GM12892 (cell line): Measurements from ENCODE around the genes SBK2, GALP, ZSCAN5B, ZSCAN5A and ZNF460.

GRCh38 chr19:55384506-55384840, 381 bp upstream of the TMEM238 start:
- RRBS, result 13% methylated on average over 4 of the region's 20 CpGs

GRCh38 chr19:55460273-55460675, 1.2 kb downstream of the ISOC2 start:
- RRBS, result 100% methylated on average over 1 of the region's 10 CpGs

- RRBS, result no CpG with 5 or more reads among the region's 23 CpGs
Observed at GRCh38 chr19:55461903-55462171, 395 bp upstream of the ISOC2 start.

- RRBS, result no CpG with 5 or more reads among the region's 15 CpGs
Observed at GRCh38 chr19:55536860-55537591, at the start of gene SBK2. Gene SBK2 (minus strand): TSS chr19:55537133.

- RRBS, result no CpG with 5 or more reads among the region's 8 CpGs
Observed at GRCh38 chr19:55607552-55608349, 2.3 kb downstream of the ZNF865 start.

GRCh38 chr19:55670298-55670978, 4.6 kb upstream of the EPN1 start:
- RRBS, result no CpG with 5 or more reads among the region's 21 CpGs

DNA sequence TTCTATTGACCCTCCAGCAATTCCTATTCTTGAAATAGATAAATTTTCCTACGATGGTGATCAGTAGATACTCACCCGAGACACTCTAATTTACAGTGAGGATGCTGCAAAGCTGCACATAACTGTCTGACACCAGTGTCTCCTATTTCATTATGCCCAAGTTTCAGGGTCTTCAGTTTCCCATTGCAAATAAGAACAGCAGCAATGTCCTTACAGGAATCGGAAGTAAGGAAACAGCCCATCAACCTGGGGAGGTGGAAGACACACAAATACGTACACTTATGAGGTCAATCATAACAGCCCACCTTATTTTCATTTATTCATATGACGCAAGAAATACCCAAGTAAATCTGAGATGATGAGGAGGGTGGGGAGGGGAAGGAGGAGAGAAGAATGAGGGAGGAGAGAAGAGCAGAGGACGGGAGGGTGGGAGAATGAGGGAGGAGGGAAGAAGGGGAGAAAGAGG, 25.8 kb downstream of the NLRP9 start:
- RRBS, result no CpG with 5 or more reads among the region's 6 CpGs

GRCh38 chr19:56083661-56083998, 37.5 kb downstream of the ZNF787 start:
- RRBS, result no CpG with 5 or more reads among the region's 8 CpGs

DNA sequence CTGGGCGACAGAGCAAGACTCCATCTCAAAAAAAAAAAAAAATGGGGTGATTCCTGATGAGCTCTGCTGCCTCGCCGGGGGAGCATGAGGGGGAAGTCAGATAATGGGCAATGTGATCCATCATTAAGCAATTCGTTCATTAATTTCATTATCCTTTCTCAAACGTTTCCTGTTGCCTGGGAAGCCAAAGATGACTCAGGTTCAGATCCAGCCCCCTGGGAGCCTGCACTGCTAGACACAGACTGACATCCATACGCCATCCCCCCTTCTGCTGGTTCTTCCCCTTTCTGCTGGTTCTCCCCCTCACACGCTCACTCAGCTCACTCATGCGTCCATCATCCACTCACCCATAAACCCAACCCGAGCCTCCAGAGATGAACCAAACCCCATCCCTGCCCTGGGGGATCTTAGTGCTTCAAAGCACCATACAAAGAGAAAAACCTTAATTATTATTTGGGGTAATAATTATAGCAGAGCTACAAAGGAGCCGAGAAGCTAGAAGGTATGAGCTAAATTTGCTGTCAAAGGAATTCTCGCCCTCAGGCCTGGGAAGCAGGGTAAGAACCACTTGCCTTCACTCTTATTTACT, 7.2 kb upstream of the ZNF444 start:
- RRBS, result no CpG with 5 or more reads among the region's 11 CpGs

- RRBS, result 58% methylated on average over 3 of the region's 16 CpGs
Observed at GRCh38 chr19:56170168-56170733, 5.6 kb upstream of the GALP start.

DNA sequence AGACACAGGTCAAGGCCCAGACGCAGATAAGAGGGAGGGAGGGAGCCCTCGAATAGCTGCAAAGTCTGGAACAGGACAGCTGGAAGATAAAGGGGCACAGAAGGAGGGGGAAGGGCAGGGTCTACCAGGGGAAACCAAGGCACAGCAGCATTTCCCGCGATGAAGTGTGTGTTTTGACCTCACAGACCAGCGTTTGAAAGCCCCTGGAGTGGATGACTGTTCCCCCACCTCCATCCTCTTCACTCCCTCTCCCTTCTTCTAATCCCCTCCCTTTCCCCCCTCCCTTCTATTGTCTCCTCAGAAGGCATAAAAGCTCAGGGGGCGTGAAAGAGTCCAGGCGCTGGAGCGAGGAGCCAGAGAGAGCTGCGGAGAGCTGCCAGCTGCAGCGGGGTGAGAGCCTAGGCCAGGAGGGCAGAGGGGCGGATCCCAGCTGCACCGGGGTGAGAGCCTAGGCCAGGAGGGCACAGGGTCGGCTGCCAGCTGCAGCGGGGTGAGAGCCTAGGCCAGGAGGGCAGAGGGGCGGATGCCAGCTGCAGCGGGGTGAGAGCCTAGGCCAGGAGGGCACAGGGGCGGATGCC, at the start of gene GALP:
TSS of gene GALP (plus strand) at position 336 of the 578 bp plus-strand sequence.
- RRBS, result no CpG with 5 or more reads among the region's 17 CpGs

GRCh38 chr19:56197485-56198101, at the start of gene ZSCAN5B:
Gene ZSCAN5B (minus strand): TSS chr19:56197783.
- RRBS, result no CpG with 5 or more reads among the region's 31 CpGs

- RRBS, result no CpG with 5 or more reads among the region's 7 CpGs
Observed at GRCh38 chr19:56291672-56292196, 19.2 kb downstream of the EDDM13 start.

- RRBS, result 1% methylated on average over 13 of the region's 40 CpGs
Observed at GRCh38 chr19:56314472-56315063, at the start of gene ZSCAN5A. Gene ZSCAN5A (minus strand): TSS chr19:56314839.

DNA sequence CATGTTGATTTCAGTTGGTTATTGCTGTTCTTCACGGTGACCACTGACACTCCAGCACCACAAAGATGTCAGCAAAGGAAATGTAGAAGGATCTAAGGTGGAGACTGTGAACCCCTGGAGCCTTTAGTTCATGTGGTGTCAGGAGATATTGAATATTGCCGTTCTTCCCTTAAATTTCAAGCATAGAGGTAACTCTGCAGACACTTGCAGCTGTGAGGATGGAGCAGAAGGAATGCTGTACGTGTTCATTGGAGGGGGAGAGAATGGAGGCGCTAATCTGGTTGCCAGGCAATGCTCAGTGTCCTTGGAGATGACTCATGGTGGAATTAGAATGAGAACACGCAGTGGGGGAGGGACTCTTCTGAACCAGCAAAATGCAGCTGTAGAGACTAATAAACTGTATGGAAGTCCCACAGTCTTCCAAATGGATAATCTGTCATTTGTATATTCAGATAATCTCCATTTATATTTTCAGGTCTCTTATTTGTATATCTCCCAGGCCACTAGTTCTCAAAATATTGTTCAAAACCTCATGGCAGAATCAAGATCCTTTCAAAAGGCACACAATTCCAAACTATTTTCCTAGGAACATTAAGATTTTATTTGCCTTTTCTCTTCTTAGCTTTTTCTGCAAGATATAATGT, 21.0 kb upstream of the ZNF835 start:
- RRBS, result no CpG with 5 or more reads among the region's 5 CpGs

- RRBS, result no CpG with 5 or more reads among the region's 16 CpGs
Observed at GRCh38 chr19:56900405-56901231, 60.1 kb upstream of the PEG3 start.

DNA sequence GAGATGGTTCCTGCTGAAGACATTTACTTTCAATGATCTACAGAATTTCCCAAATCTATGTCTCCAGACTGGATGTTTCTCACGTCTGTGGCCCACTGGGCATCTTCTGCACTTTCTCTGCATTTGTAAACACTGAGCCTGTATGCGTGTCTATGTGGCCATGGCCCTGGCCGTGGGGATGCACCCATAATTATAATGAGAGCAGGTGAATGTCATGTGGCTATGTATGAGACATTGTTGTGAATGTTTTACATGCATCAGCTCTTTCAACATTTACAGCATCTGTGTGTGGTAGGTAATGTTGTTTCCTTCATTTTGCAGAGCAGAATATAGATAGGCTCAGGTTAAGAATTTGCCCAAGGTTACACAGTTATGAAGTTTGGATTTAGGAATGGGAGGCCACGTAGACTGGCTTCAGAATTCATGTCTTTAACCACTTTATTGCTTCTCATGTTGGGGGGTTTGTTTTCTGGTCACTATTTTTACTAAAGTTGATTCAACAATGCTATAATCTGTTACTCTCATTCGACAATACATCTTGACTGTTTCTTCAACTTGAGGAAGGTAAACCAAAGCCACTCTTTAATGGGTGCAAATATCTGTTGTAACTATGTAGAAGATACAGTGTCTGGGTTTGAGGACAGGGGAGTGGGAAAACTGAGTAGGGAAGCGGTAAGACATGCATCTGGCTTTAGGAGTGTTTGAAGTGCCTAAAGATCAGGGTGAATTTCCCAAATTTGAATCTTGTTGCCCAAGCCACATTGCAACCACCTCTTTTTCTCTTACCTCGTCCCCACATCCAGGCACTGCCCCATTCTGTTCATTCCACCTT, 10.9 kb upstream of the AURKC start:
- RRBS, result no CpG with 5 or more reads among the region's 7 CpGs

DNA sequence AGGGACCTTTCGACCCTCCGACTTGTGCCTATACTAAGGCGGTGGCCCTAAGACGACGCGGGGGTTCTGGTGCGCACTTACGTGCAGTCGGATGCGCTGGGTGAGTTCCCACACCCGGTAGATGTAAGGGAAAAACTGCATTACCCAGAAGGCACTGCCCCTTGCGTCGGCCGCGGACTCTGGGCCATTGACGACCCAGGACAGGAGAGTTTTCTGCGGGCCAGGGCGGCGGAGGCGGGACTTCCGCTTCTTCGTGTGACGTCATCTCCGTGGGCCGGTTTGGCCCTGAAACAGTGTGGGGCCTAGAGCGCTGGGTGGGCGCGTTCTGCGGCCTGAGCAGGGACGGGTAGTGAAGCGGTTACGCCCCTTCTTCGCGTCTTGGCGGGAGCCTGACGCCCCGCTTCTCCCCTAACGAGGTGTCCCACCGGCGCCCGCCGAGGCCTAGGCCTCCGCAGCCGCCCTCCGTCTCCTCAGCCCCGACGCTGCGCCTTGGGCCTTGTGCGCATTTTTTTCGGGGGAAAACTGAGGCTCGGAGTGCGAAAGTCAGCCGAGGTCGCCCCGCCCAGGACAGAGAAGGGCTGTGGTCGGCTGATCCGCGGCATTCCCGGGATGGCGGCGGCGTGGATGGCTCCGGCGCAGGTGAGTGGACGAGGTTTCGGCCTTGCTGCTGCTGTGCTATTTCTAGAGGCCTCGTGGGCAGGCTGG, at the start of gene ZNF460:
TSS of gene ZNF460 (plus strand) at position 288 of the 705 bp plus-strand sequence.
- RRBS, result no CpG with 5 or more reads among the region's 67 CpGs

GRCh38 chr19:57284118-57284871, 4.0 kb downstream of the ZNF460 start:
- RRBS, result no CpG with 5 or more reads among the region's 8 CpGs

DNA sequence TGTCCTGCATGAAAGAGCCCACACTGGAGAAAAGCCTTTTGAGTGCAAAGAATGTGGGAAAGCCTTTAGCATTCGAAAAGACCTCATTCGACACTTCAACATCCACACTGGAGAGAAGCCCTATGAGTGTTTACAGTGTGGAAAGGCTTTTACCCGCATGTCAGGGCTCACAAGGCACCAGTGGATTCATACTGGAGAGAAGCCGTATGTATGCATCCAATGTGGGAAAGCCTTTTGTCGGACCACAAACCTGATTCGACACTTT, 11.3 kb downstream of the ZNF460 start:
- RRBS, result no CpG with 5 or more reads among the region's 6 CpGs